A172 (cell line): ENCODE measurements around a stretch of chr16.

GRCh38 chr16:87561051-87561294 lies 41.3 kb upstream of the JPH3 start:
- RAMPAGE, long total RNA = no peak

GRCh38 chr16:87725011-87725279 lies 40.8 kb downstream of the KLHDC4 start:
- RAMPAGE, long total RNA = no peak

DNA sequence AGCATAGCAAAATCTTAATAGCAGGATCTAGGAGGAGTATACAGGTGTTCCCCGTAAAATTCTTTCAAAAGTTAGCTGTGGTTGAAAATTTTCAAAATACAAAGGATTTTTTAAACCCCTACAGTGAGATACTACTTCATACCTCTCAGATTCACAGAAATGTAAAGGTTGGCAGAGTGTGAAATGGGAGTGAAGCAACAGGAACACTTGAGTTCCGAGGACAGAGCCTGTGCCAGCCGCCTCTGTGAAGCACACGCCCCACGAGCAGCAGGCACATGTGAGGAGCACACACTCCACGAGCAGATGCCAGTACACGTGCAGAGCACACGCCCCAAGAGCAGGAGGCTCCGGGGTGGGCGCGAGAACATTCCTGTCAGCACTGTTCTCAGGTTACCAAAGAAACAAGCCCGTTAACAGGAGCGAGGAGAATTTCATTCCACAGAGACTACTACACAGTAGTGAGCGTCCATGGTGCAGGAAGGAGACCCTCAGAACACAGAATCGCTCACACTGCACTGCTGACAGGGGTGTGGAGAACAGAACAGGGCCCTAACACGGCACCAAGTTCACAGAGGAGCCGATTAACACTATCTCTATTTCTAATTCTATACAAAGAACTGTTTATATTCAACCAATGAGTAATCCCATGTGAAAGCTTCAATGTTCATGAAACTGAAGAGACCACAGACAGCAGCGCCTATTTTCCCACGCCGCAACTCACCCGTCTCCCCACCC lies 40.2 kb downstream of the KLHDC4 start:
- RAMPAGE, long total RNA = no peak

DNA sequence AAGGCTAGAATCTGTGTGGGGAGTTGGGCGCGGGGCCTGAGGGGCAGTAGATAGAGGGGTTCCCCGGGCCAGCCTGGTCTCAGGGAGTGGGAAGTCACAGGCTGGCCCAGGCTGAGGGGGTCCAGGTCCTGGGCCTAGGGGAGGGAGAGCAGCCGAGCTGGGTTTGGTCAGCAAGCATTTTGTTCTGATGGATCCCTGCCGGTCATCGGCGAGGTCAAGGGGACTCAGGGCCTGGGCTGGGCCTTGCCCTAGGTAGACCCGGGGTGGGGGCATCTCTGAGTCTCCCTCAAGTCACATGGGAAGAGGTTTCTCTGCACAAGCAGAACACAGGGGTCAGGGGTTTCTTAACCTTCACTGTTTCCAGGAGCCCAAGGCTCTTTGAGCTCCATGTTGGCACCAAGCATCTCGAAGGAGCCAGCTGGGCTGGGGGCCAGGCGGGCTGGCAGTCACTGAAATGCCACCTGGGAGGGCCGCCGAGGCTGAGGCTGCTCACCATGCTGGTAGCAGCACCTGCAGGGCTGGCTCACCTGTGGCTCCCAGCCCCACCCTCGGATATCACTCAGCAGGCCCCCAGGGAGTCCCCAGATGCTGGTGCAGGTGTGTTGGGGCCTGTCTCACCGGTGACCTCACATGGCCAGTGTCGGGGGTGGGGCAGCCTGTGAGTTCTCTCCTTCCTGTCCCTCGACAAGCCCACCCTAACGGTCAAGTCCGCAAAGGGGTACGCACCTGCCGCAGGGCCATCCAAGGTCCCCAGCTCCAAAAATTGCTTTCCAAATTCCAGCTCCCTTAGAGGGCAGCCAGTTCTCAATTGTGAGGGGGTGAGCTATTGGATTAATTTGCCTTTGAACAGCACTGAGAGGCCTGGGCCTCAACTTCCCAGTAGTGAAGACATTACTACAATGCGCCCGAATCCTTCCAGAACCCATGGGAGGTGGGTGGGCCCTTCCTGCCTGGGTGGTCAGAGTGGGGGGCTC lies 40.9 kb downstream of the SLC7A5 start:
- RAMPAGE, long total RNA = no peak

GRCh38 chr16:87840155-87840466 lies 29.2 kb downstream of the SLC7A5 start:
- RAMPAGE, long total RNA = no peak

DNA sequence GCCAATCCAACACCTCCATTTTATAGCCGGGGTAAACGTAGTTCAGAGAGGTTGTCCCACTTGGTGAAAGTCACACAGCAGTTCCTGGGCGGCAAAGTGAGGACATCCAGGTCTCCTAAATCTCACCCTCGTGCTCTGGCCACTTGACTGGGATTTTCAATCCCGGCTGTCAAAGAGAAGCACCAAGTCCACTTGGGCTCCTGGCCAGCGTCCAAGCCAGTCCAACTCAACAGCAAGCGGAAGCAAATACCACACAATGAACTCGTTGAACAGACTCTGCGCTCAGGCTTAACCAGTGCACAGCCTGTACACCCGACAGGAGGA lies 10.8 kb downstream of the SLC7A5 start:
- RAMPAGE, long total RNA = no peak

DNA sequence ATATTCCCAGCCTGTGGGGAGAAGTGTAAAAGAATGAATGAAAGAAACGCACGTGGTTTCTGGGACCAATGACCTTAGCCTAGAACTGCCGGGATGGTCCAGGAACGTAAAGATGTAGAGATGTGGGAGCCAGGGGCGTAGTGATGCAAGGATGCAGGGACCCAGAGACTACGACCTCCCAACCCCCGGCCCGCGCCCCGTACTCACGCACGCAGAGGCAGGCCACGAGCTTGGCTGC lies 710 bp downstream of the SLC7A5 start:
- RAMPAGE, long total RNA = no peak

GRCh38 chr16:87870403-87871283 lies 1.3 kb upstream of the SLC7A5 start:
- RAMPAGE, long total RNA = no peak

GRCh38 chr16:87931534-87932317 lies 4.6 kb downstream of the CA5A start:
- RAMPAGE, long total RNA = no peak

DNA sequence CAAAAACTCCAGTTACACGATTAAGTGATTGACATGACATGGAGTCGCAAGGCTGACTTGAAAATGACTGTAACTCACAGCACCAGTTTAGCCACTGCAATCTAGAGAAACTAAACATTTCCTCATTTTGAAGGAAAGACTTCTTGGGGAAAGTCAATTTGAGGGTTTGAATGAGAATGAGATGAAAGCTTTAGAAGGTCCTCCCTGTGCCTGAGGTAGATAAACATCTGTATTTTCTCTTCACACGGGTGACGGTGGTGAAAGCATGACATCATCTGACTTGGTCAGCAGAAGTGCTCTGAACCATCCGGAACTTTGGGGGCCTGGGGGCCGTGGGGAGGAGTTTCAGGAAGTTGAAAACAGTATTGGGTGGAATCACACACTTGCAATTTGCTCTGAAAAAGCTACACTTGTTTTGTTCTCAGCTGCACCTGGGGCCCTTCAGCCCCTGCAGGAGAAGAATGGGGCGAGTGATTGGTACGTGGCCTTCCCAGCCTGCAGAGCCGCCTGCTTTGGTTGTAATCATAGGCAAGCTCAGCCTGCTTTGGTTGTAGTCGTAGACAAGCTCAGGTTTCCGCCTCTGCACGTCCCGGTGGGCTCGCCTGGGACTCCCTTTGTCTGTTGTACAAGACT lies 5.0 kb downstream of the BANP start:
- RAMPAGE, long total RNA = no peak

- RAMPAGE, long total RNA = no peak
Observed at GRCh38 chr16:87982379-87982782, 31.1 kb downstream of the BANP start.

DNA sequence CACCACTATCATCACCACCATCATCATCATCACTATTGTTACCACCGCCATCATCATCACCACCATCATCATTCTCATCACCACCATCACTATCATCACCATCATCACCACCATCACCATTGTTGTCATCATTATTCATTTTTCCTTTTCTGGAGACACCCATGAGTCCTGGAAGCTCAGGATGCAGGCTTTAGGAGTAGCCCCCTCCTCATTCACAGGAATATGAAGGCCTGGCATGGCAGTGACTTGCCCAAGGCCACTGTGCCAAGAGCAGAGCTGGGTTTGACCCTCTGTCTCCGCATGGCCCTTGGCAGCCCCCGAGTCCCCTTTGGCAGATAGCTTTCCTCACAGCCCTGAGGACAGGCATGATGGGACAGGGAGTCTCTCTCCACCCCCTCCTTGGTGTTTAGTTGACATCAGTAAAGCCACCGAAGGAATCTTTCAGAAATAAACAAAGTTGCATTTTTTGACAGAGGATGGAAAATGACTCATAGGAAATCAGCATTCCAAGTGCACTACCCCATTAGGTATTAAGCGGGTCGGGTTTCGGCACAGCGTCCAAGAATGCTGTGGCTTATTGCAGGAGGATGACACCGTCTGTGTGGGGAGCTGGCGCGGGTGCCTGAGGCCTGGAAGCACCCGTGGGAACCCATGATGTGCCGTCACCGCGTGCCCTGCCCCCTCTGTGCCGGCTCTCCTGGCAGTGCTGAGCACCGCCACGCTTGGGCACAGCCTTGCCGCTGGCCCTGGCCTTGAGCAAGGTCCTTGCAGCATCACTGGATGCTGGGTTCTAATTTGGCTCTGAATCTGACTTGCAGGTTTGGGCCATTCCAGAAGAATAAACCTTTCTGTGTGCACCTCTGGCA lies 50.8 kb upstream of the ZNF469 start:
- RAMPAGE, long total RNA = no peak

- RAMPAGE, long total RNA = no peak
Observed at GRCh38 chr16:88428241-88428627, 24.8 kb upstream of the ZFPM1 start.

- RAMPAGE, long total RNA = no peak
Observed at GRCh38 chr16:88455891-88456790, 3.1 kb downstream of the ZFPM1 start.

DNA sequence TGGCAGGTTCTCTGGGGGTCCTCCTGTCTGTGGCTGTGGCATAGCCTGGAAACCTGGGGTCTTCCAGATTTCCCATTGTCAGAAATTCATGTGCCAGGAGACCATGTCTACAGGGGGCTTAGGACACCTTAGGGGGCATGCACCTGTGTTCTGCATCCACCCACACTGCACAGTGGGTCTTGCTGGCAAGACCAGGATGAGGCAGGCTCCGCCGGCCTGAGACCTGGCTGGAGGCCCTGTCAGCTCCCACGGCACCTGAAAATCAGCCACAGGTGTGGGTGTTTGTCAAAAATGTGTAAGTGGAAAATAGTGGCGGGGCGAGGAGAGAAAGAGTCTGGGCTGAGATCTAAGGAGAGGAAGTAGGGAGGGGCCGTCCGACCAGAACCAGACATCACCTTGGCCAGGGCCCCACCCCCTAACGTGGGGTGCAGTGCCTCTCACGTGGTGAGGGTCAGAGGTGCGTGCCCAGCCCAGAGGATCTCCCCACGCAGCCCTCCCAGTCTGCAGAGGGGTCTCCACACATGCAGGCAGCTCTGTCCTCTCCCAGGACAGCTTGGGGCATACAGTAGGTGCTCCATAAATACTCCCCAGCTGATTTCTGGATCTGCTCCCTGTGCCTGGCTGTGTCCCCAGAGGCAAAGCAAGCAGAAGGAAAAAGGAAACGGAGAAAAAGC lies 16.5 kb downstream of the ZFPM1 start:
- RAMPAGE, long total RNA = no peak

DNA sequence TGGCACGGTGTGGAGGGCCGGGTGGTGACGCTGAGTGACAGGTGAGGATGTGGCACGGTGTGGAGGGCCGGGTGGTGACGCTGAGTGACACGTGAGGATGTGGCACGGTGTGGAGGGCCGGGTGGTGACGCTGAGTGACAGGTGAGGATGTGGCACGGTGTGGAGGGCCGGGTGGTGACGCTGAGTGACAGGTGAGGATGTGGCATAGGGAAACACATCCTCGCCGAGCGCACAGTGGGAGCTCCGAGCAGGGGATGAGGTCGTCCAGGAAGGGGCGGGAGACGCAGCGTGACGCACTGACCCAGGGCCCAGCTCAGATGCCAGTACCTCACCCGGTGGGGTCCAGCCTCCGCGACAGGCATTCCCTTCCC lies 17.6 kb downstream of the ZFPM1 start:
- RAMPAGE, long total RNA = no peak

- RAMPAGE, long total RNA = no peak
Observed at GRCh38 chr16:88513974-88515275, 55.8 kb upstream of the ZC3H18 start.

- RAMPAGE, long total RNA = no peak
Observed at GRCh38 chr16:88534734-88535999, 35.0 kb upstream of the ZC3H18 start.

GRCh38 chr16:88579008-88579631 lies 8.9 kb downstream of the ZC3H18 start:
- RAMPAGE, long total RNA = no peak

- RAMPAGE, long total RNA = no peak
Observed at GRCh38 chr16:88680902-88681500, 5.3 kb downstream of the SNAI3 start.